H7 (cell line): ENCODE measurements around a stretch of chr17.

DNA sequence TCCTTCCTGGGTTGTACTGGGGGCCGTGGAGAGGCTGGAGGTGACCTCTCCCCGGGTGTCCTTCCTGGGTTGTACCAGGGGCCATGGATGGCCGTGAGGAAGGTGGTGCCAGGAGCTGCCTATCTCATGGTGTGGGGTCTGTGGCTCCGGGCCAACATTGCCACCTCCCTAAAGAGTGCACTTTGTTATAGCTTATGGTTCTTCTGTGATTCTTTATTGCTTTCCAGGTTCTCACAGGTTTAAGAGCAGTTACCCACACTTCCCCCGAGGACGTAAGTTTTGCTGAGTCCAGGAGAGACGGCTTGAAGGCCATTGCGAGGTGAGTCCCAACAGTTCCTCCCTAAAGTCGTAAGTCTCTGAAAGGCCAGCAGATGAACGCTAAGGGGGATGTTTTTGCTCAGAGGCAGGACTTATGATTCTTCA is 86.4 kb upstream of the ZNF750 start:
- RAMPAGE, long total RNA, result no peak

- RAMPAGE, long total RNA, result no peak
These were observed 65.6 kb downstream of the B3GNTL1 start for GRCh38 chr17:82985867-82986511.

- RAMPAGE, long total RNA, result no peak
These were observed 38.8 kb downstream of the B3GNTL1 start for GRCh38 chr17:83012778-83013099.

DNA sequence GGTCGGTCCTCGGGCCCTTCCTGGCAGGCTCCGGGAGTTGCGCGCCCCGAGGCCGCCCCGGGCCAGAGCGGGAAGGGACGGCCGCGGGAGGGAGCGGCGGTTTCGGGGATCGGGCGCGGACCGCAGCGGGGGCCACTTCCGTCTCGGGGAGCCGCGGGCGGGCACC is 778 bp downstream of the METRNL start:
- RAMPAGE, long total RNA, result no peak

- RAMPAGE, long total RNA, result no peak
These were observed 3.7 kb downstream of the METRNL start for GRCh38 chr17:83082681-83084024.

GRCh38 chr17:83092947-83093460 is 13.6 kb downstream of the METRNL start:
- RAMPAGE, long total RNA, result no peak

GRCh38 chr17:83099297-83100155 is 20.1 kb downstream of the METRNL start:
- RAMPAGE, long total RNA, result no peak